Cerebral cortex (tissue), 2 donors: ENCODE results near the gene PCED1B.

DNA sequence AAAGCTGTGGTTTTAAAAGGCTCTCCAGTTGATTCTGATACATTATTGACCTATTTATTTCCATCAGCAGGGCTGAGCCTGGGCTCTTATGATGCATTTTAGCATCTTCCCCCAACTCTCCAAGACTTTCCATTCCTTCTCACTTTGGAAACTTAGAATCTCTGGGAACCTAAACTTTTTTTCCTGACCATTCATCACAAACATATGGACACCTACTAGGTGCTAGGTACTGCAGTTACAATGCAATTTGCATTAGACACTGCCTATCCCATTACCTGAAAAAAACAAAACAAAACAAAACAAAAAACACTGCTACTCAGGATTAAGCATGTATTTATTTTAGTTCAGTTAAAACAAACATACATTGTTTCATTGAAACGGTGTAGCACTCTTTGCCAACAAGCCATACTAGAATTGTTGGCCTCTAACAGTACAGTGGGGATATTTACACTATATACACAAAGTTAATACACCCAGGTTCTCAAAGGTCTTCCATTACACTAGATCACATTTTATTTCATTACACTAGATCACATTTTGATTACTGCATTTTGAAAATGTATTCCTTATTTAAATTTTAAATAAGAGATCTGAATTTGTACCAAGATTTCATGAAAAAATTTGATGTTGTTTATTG, 14.6 kb downstream of the SLC38A2 start:
- PRO-cap, 2 experiments, result no peak in any of the 2 experiments

DNA sequence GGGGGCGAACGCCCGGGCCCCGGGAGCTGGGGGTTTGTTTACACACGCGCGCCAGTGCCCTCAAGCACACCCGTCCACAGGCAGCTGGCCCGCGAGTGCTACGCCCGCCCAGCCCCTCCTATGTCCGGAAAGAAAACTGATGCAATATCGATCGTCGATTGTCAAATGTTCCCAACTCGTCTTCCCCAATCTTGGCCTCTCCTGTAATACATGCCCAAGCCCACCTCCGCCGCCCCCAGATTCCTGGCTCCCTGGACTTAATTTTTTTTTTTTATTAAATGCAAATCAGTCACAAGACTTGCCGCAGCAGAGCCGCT, 699 bp downstream of the SLC38A2 start:
- PRO-cap, 2 experiments, result peak in 1 of 2 experiments; most common plus-strand start position 67 of the sequence (in 1); most common minus-strand start position 97 of the sequence (in 1)

DNA sequence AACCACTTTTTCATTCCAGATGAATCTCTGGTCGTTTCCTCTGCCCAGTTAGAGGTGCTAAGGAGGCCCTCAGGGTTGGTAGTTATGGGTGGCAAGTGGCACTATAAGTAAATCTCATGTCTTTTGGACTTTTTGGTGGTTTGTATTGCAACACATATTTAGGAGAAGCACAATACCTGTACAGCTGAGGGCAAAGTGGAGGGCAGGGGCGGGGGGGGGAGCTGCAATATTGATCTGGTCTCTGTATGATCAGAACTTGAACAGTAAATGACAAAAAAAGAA, 1.9 kb upstream of the SLC38A2 start:
- PRO-cap, 2 experiments, result no peak in any of the 2 experiments

DNA sequence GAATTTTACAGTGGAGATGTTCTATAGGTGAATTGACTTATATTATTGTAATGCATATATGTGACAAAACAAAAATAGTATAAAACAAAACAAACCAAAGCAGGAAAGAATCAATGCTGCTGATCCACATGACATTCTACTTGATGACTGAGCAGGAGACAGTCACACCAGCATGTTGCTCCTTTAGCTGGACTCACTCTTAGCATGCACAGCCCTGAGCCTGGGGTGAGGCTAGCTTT, 42.2 kb upstream of the SLC38A2 start:
- PRO-cap, 2 experiments, result no peak in any of the 2 experiments

GRCh38 chr12:46563005-46563204, 190.3 kb upstream of the SLC38A2 start:
- PRO-cap, 2 experiments, result no peak in any of the 2 experiments

DNA sequence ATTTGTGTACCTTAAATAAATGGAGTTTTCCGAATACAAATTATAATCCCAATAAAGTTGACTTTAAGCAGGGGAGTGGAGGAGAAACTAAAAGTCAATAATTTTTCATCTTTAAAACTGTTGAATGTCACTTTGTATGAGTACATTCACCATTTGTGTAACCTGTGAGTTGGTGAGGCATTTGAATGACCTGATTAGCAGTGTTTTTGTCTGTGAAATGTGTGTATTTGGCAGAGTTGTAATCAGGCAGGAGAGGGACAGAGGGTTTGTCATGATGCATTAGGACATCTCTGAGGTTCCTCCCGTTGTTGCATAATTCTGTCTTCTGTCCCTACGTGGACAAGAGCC, 208.8 kb downstream of the SLC38A4 start:
- PRO-cap, 2 experiments, result no peak in any of the 2 experiments

GRCh38 chr12:46664767-46665329, 160.9 kb downstream of the SLC38A4 start:
- PRO-cap, 2 experiments, result no peak in any of the 2 experiments

DNA sequence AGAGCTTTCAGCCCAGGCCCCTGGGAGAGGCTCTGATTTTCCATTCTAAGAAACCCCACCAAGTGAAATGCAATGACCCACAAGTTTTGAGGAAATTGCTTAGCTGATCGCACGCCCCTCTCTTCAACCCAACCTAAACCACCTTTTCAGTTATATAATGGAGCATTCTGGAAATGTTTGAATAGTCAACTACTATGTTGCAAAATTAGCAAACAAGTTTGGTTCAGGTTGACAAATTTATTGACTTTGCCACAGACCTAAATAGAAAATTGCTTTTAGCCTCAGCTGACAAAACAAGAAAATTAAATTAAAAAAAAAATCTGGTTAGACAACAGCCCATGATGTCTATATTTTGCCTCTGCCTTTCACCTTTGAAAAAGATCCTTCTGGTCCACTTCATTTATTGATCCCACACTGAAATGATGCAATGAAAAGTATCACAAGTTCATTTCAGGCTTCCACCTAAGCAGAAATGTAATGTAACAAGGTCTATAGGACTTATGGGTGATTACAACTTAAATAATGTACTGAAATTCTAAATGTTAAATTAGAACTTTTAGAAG, 17.5 kb downstream of the SLC38A4 start:
- PRO-cap, 2 experiments, result no peak in any of the 2 experiments

DNA sequence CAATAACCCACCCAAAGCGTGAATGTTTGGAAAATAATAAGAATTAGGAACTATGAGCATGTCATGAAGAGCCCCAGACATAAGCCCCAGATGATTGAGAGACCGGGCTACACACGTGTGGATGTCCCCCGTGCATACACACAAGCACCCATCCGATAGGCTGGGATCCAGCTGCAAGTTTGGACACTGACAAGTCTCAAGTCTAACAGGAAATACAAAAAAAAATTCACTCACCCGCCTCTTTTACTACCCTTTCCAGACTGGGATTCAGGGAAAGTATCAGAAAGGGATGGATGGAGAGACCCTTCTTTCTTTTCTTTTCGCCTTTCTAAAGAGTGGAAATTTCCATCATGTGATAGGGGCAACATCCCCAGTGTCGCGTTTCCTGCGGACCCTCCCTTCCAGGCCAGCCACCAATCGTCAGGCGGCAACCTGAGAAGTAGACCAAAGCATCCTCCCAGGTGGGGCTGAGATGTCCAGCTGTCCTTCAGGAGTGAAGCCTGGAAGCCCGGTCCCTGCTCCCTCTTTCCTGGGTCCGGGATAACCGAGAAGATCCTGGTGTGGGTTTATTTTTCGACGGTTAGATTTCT, 6.4 kb upstream of the SLC38A4 start:
- PRO-cap, 2 experiments, result no peak in any of the 2 experiments

- PRO-cap, 2 experiments, result no peak in any of the 2 experiments
Measured at GRCh38 chr12:46964175-46964451, 115.3 kb upstream of the PCED1B start.

DNA sequence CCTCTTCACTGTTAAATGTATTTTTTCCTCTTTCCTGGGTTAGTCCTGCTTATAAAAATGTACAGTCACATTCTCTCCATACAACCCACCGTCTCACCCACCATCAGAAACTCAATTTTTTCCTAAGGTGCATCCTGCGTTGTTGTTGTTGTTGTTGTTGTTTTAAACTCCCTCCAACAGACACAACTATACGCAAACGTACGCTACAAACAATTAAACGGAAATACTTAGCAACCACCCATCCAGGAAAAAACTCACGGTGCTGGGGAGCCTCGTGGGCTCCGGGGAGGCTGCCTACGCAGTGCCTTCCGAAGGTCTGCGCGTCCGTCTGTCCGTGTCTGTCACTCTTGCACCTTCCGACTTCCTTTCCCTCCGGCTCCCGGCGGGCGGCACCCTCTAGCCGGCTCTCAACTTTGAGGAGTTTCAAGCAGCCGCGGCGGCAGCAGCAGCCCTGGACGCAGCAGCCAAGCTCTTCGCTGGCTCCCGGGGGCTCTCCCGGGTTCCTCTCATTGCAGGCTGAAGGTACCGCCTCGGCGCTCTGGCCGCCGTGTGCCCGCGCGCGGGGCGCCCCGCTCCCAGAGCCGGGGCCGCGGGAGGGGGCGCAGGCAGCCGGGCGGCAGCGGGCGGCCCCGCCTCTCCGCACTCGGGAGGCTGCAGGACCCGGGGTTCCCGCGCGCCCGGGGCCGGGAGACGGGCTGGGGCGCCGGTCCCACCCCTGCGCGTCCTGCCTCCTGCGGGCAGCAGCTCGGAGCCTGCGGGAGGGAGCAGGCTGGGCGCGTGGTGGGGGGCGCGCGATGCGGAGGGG, at the start of gene PCED1B:
Gene PCED1B, plus strand, starts transcription at position 418 of the 805 bp plus-strand sequence.
- PRO-cap, 2 experiments, result peak in 1 of 2 experiments; most common plus-strand start position 640 of the sequence (in 1); most common minus-strand start position 494 of the sequence (in 1)

- PRO-cap, 2 experiments, result peak in 1 of 2 experiments; most common plus-strand start chr12:47216514 (in 1); most common minus-strand start chr12:47216444 (in 1)
Measured at GRCh38 chr12:47216025-47216771, 136.4 kb upstream of the AMIGO2 start.

DNA sequence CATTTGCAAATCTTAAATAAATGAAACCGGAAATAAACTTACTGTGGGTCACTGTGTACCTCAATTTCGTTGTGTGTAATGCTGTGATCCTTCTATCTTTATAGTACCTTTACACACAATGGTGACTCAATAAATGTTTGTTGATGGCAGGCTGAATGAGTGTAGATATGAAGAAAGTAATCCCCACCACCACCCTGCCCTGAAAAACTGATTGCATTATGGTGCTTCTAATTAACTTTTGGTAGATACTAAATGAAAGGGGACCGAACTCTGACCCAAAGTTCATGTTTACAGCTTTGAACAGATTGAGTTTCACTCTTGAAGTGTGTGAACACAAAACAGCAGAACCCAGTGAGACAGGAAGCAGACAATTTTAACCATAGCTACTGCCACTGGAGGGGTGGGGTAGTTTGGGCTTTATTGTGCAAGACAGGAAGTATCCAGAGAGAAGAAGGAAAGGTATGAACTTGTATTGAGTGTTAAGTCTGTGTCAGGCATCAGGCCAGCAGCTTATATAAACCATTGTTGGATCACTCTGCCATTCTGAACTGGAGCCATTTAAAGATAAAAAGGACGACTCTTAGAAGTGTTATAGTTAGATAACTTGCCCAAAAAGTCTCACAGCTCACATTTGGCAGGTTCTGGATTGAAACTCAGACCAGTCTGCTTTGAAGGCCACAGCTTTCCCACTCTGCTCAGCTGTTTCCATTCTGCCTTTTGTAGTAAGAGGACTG, 197.0 kb upstream of the AMIGO2 start:
- PRO-cap, 2 experiments, result no peak in any of the 2 experiments

GRCh38 chr12:47636910-47637339, 68.9 kb downstream of the RPAP3 start:
- PRO-cap, 2 experiments, result no peak in any of the 2 experiments

- PRO-cap, 2 experiments, result no peak in any of the 2 experiments
Measured at GRCh38 chr12:47717521-47718158, 7.7 kb downstream of the ENDOU start.

GRCh38 chr12:47774540-47775853, 2.0 kb downstream of the SLC48A1 start:
- PRO-cap, 2 experiments, result peak in 1 of 2 experiments; most common plus-strand start chr12:47775351 (in 1); most common minus-strand start chr12:47775213 (in 1)

DNA sequence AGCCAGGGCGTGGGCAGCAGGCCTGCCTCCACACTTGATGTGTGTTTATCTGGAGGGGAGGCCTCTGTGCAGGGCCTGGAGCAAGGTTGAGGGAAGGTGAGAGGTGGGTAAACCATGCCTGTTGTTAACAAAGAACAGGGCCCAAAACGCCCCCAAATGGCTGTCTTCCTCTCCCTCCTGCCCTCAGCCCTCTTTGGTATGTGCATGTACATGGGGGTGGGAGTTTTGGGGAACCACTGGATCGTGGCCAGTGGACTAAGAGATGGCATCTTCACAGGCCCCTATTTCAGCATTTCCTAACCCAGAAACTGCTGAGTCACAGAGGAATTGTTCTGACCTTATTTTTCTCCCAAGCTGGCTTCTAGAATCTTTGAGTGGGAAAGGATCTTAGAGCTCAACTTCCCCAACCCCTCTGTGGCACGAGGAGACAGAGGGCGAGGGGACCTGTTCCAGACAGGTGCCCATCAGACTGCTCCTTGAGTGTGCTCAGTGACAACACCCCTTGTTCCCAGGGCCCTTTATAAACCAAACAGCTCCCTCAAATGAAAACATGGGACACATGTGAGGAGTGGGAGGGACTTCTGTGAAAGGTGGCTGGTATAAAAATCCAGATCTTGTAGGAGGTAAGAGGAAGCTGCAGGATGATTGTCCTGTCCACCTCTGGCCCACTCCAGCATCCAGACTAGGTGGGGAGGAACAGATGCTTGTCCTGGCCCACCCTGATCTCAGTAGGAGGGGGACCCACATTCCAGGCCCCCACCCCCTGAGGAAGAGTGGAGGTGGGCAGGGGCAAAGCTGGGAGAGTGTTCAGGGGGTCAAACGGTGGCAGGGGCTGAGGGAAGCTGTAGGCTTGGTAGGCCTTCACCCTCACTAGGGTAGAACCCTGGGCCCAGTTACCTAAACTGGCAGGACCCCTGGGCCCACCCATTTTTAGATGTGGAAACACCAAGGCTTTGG, 3.8 kb downstream of the SLC48A1 start:
- PRO-cap, 2 experiments, result no peak in any of the 2 experiments

DNA sequence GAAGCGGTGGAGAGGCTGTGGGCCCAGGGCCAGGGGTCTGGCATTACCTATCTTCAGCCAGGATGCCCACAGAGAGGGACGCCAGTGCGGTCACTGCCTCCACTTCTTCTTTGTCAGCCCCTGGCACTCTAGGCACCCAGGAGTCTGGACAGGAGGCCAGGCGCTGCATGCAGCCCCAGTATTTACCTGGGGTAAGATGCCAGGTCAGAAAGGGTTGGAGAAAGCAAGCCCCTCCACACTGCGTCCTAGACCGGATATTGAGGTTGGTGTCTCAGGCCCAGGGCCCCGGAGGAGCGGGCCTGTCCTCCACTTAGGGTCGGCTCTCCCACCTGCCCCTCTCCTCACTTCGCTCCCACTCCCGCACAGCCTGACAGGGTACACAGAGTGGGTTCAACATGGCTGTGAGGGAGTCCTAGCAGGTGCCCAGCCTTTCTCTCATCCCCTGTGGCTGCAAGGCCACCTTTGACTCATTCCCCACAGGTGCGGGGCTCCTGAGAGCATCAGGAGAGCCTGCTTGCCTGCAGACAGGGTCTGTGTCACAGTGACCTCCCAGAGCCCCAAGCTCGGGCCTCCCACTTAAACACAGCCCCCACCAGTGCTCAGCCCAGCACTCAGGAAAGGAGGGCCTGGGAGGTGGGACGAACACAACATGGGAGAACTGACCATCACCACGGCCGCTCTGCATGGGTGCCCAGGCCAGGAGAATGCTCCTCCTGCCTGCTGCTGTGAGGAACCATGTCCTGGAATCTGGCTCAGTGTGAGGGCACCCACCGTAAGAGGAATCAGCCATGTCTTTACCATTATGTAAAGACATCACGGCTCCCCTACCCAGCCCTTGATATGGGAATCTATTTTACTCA, 11.2 kb downstream of the SLC48A1 start:
- PRO-cap, 2 experiments, result no peak in any of the 2 experiments

- PRO-cap, 2 experiments, result no peak in any of the 2 experiments
Measured at GRCh38 chr12:47807171-47807416, 12.6 kb downstream of the HDAC7 start.

GRCh38 chr12:47807905-47808736, 11.6 kb downstream of the HDAC7 start:
- PRO-cap, 2 experiments, result no peak in any of the 2 experiments